Colon Carcinoma Metastatic in the Brain (tissue), 2 donors: Measurements from ENCODE around the gene ZMIZ1.

DNA sequence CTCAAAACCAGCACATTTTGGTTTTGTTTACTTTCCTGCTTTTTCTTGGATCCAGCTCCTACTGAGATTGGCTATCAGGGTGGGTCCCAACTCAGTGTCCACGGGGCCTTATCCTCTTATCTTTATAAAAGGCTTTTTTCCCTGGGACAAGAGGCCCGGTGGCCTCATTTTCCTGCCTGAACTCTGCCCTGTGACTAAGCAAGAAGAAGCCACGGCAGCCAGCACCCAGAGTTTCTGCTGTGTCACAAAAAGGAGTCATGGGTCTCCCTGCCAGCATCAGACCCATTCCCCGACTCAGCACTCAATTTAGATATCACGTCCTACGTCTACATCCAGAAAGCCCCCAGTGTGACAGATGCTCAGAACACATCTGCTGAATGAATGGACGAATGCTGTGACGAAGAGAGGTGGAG, 16.8 kb downstream of the DLG5 start:
- PRO-cap, 2 experiments: no peak in any of the 2 experiments

- PRO-cap, 2 experiments: no peak in any of the 2 experiments
These were observed 14.0 kb upstream of the DLG5 start for GRCh38 chr10:77940477-77941082.

- PRO-cap, 2 experiments: no peak in any of the 2 experiments
These were observed 145.3 kb downstream of the RPS24 start for GRCh38 chr10:78178843-78179489.

GRCh38 chr10:78255920-78256555, 222.4 kb downstream of the RPS24 start:
- PRO-cap, 2 experiments: no peak in any of the 2 experiments

- PRO-cap, 2 experiments: peak in 2 of 2 experiments; most common plus-strand start chr10:78303271 (in 1); most common minus-strand start chr10:78303277 (in 1)
These were observed 269.4 kb downstream of the RPS24 start for GRCh38 chr10:78302631-78303909.

GRCh38 chr10:78656020-78656538, 412.7 kb upstream of the ZMIZ1 start:
- PRO-cap, 2 experiments: no peak in any of the 2 experiments

DNA sequence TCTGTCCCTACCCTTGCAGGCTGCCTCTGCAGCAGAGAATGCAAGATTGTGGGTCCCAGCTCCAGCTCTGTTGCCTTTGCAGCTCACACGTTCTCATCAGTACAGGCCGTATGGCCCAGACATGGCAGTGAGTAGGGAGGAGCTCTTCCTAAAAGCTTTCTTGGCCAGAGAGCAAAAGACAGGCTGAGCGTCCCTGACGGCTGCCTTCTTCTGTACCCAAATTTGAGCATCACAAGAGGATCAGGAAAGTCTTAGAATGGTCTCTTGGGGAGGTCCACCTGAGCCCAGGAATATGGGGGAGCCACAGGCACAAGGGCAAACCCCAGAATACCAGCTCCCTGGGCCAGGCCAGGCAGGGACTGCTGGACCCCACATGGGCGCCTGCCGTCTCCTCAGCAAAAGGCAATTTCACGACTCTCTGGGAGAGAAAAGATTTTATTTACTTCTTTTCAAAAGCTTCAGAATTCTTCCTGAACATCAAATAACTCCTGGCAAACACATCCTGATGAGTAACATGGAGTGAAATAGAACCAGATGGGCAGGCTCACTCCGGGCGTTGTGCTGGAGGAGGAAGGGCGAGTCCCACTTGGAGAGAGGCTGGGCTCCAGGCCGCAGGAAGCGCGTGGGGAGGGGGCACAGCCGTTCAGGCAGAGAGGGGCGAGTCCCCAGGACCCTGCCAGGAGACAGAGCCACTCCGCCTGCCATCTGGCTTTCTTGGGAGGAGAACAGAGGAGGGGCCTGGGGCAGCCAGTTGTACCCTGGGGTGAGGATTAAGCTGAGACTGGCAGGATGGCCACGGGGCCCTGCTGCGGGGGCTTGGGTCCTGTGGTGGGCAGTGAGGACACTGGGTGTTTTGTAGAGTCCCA, 266.1 kb upstream of the ZMIZ1 start:
- PRO-cap, 2 experiments: no peak in any of the 2 experiments

GRCh38 chr10:78925809-78926270, 142.9 kb upstream of the ZMIZ1 start:
- PRO-cap, 2 experiments: no peak in any of the 2 experiments

DNA sequence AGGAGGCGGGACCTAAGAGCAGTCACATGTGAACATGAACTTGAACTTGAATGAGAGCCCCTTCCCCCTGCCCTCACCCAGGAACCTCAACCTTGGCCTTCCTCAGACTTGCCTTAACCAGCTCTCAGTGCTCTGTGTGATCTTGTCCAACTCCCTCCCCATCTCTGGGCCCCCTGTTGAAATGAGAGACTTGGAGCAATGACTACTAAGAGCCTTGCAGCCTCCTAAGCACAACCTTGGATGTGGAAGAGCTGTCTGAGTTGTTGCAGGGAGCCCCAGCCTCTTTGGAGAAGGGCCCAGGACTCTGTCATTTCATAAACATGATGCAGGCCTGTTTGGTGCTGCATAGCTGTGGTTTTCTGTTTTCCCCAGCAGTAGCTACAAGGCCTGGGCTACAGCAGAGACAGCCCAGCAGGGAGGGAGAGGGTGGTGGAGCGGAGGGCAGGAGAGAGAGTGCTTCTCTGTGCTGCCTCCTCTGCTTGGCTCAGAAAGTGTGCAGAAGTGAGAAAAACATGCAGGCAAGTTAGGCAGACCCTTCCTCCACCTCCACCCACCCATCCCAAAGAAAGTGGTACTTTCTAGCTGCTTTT, 123.9 kb upstream of the ZMIZ1 start:
- PRO-cap, 2 experiments: no peak in any of the 2 experiments

- PRO-cap, 2 experiments: no peak in any of the 2 experiments
These were observed 96.2 kb upstream of the ZMIZ1 start for GRCh38 chr10:78972364-78973105.

GRCh38 chr10:79038754-79039226, 30.0 kb upstream of the ZMIZ1 start:
- PRO-cap, 2 experiments: no peak in any of the 2 experiments

DNA sequence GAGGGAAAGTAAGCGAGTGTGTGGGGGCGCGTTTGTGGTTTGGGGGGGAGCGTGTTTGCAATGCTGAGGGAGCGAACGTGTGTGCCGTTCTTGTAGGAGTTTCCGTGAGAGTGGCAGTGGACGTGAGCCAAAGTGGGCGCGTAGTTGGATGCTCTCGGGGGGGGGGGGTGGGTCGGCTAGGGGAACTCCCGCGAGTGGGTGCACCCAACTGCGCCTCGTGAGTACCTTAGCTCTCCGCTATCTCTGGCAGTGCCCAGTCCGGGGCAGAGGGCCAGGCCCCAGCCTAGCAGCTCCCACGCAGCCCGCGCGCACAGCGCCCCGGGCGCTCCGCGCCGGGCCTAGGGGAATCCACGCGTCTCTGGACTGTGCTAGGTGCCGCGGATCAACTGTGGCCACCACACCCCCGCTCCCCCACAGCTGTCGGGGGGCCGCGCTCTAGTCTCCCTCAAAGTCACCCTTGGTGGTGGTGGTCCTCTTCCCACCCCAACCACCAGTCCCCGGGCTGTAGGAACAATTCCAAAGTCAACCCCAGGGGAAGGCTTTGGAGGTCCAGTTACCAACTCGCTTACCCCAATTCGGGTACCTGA, 842 bp upstream of the ZMIZ1 start:
- PRO-cap, 2 experiments: peak in 1 of 2 experiments; most common plus-strand start position 256 of the sequence (in 1); most common minus-strand start position 217 of the sequence (in 1)

GRCh38 chr10:79068418-79069315, at the start of gene ZMIZ1:
TSS of gene ZMIZ1 (plus strand) at chr10:79068966.
- PRO-cap, 2 experiments: peak in 2 of 2 experiments; most common plus-strand start chr10:79069023 (in 1); most common minus-strand start chr10:79068863 (in 1)

GRCh38 chr10:79069834-79070694, 1.3 kb downstream of the ZMIZ1 start:
- PRO-cap, 2 experiments: no peak in any of the 2 experiments

- PRO-cap, 2 experiments: peak in 1 of 2 experiments; most common minus-strand start chr10:79073929 (in 1)
These were observed 5.0 kb downstream of the ZMIZ1 start for GRCh38 chr10:79073353-79074515.

- PRO-cap, 2 experiments: no peak in any of the 2 experiments
These were observed 12.8 kb downstream of the ZMIZ1 start for GRCh38 chr10:79081205-79082298.

- PRO-cap, 2 experiments: no peak in any of the 2 experiments
These were observed 34.2 kb downstream of the ZMIZ1 start for GRCh38 chr10:79102822-79103600.

GRCh38 chr10:79138885-79140066, 70.5 kb downstream of the ZMIZ1 start:
- PRO-cap, 2 experiments: no peak in any of the 2 experiments

GRCh38 chr10:79221019-79221580, 126.2 kb upstream of the PPIF start:
- PRO-cap, 2 experiments: no peak in any of the 2 experiments

GRCh38 chr10:79224220-79224898, 122.9 kb upstream of the PPIF start:
- PRO-cap, 2 experiments: no peak in any of the 2 experiments